ENCODE measurements around a stretch of chr1.

GRCh38 chr1:18918152-18918724 lies 15.9 kb upstream of the ALDH4A1 start:
- PRO-cap, result no peak

- PRO-cap, result no peak
Measured at GRCh38 chr1:18941827-18942259, 14.6 kb downstream of the IFFO2 start.

DNA sequence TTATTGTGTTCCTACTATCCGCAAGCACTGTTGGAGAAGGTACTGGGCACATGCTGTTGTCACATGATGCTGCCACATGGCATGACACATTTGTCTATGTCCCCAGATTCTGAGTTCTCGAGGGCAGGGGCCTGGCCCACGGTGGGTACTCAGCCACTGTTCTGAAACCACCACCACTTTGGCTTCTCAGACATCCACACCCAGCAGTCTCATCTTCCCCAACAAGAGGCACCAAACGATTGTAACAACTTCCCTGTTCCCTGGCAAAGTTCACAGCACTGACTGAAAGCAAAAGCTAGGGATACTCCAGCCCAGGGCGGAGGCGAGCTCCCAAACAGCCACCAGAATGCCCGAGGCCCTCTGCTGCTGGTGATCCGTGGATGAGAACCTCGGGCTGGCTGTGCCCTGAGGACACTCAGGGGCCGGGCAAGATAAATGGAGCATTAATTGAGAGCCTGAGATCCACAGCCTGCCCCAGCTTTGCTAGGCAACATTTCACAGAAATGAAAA lies 9.5 kb downstream of the IFFO2 start:
- PRO-cap, result no peak

GRCh38 chr1:18950402-18951316 lies 5.8 kb downstream of the IFFO2 start:
- PRO-cap, result bidirectional peak, plus-strand start at chr1:18950955, minus-strand start at chr1:18950765

- PRO-cap, result no peak
Measured at GRCh38 chr1:19009608-19010347, 53.3 kb upstream of the IFFO2 start.

DNA sequence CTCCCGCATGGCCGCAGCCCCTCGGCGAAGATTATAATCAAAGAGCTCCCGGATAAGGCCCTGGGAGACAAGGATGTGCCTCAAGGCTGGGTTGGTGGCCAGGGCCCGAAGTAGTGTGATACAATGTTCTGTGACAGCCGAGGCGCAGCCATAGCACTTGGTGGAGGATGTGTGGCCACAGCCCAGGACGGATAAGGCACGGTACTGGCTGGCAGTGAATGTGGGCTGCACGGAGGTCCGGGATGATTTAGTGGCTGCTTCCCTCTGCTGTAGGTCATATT lies 97.6 kb downstream of the UBR4 start:
- PRO-cap, result no peak

DNA sequence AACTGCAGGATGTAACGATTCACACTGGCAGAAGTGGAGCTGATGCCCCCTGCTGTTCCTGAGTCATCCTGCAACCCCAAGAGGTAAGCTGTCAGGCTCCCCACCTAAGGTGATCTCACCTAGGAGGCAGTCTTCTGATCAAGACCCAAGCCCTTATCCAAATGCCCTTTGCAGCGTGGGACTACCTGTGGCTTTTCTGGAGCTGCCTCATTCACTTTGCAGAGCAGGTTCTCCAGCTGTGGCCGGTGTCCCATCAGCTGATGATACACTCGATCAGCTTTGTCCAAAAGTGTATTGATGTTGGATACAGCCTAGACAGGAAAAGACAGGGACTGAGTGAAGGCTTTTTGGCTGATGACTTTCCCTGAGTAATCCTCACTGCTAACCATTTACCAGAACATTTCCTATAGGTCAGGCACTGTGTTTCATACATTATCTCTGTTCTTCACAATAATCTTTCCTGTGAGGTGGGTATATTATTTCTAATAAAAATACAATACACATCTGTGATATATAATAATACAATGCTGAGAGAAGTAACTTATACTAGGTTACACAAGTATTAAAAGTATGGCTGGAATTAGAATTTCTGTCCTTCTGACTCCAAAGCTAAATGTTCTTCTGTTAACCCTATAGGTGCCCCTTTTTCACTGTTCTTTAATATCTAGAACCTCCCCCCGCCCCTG lies 96.2 kb downstream of the UBR4 start:
- PRO-cap, result no peak

- PRO-cap, result no peak
Measured at GRCh38 chr1:19140315-19140957, 69.6 kb downstream of the UBR4 start.

DNA sequence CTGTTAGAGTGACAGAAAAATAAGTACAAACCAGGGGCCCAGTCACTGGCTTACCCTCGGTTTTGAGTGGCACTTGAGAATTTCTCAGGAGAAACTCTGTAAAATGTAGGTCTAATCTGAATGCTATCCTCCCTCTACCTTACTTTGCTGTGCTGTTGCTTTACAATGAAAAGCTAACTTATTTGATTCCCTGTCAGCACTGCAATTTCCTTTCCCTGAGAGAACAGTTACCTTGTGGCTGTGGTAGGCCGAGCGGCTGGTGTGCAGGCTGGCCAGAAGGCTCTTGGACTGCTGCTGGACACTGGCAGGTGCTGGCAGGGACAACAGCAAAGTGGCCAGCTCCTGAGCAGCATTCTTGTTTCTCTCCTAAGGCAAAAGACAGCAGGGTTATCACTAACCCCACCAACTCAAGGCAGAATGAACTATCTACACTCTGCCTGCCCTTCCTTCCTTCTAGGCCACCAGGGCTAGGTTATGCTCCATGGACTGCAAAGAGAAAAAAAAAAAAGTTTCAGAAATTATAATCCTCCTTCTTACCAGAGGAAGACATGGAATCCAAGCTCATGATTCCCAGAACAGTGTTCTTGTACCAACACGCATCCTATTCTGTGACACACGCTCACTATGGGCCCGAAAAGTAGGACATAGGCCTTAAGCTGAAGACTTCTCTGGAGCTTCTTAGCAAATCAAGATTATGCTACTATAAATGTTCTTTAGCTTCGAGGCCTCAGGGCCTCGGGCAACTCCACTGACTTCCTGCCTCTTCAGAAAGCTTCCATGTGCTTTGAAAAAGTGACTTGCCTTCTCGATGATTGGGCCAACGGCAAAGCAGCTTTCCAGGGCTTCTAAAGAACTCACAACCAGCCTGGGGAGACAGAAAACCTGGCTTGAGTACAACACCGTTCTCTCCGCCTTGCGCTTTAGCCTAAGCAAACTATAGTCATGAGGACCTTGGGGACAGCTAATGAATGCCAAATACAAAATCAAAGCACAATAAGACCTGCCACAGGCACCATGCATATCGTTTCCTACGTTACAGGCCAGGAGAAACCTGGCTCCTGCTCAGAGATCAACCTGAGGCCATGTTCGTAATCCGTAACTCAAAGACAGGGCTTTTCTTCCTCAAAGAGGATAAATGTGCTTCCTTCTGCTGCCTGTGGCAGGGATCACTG lies 61.9 kb downstream of the UBR4 start:
- PRO-cap, result no peak

GRCh38 chr1:19180689-19181123 lies 29.4 kb downstream of the UBR4 start:
- PRO-cap, result no peak

- PRO-cap, result no peak
Measured at GRCh38 chr1:19205499-19205944, 4.5 kb downstream of the UBR4 start.

DNA sequence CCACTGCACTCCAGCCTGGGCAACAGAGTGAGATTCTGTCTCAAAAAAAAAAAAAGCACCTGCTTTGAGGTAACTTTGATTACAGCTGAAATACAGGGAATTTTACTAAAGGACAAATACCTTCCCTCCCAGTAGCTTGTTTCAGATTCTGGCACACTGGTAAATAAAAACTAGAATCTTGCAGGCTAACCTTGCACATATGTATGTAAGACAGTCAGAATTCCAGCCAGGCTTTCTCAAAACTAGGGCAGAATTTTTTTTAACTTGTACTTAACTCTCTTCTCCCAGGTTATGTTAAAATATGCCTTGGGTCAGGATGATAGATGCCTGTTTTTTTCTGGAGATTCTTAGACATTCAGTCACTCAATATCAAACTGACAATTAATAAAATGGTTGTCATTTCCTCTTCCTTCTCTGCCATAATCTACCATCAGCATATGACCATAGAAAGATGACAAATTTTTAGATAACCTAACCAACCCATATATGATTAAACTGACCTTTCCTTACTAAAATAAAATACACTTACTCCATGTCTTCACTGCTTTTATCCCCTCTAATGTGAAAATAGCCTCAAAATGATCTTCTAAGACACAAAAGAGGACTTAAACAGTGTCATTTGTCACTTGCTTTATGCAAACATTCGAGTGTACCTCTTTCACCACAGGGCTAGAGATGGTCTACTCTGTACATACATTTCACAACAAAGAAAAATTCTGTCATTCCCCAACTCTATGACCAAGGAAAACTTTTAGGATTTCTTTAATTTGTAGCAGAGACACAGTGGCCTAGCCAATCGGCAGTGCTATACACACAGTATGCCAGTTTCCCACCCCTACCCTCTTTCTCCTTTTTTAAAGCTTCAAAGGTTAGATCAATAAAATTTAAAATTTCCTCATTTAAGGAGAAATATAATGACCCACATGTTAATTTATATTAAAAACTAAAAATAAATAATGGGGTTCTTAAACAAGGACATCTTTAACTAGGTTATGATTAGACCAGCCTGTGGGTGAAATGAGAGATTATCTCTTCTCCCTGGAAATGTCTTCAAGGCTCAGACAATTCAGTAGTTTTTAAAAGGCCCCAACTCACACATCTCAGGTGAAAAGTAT lies 7.8 kb upstream of the UBR4 start:
- PRO-cap, result no peak

- PRO-cap, result no peak
Measured at GRCh38 chr1:19255049-19255597, 3.5 kb downstream of the MRTO4 start.

DNA sequence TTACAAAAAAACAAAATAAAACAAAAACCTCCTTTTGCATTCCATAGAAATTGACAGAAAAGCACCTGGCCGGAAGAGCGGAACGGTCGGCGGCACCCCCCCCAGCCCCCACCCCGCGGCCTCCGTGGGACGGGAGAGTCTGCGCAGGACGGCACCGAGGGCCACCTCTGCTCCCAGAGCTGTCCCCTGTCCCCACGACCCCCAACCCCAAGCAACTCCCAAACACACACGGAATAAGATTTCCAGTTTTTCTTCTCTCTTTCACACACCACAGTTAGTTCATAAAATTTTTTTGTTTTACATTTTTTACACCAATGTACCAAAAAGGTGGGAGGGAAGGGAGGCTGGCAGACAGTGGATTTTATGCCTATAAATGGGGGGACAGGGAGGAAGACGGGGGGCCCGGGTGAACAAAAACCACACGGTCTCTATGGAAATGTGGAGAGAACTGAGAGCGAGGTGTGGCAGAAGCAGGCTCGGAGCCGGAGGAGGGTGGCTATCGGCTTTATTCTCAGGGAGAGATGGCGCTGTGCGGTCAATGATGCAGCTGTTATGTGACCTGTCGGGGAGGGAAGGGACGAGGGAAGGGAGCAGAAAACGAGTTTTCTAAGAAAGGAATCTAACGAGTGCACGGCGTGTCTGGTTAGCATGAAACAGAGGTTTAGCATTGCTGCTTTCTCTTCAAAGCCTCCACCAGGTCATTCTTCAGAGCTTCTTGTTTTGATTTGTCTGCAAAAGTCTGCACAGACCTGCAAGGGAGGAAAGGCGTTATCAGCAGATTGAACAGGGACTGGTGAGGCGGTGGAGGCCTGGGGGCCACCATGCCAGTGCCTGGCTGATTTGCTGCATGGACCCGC lies 27.0 kb downstream of the SLC66A1 start:
- PRO-cap, result no peak

DNA sequence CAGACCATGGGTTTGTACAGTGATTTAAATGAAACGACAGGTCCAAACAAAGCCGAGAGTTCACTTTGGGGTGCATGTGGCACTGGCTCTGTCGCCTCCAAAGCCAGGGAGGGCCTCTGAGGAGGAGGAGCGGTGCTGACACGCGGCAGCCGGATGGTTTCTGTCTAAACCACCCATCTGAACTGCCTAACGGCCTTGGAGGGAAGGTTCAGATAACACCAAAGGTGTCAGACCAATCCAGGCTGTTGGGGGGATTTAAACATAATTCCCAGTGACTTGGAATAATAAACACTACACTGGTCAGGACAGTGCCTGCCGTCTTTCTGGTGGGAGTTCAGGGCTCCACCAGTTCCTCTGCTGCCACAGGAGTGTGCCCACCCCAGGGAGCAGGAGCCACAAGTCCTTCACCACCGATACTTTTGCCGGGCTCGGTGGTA lies 78.1 kb downstream of the SLC66A1 start:
- PRO-cap, result no peak

GRCh38 chr1:19410575-19411012 lies 74.7 kb downstream of the CAPZB start:
- PRO-cap, result no peak

GRCh38 chr1:19426215-19426741 lies 59.1 kb downstream of the CAPZB start:
- PRO-cap, result no peak

- PRO-cap, result unidirectional peak, minus-strand start at chr1:19448904
Measured at GRCh38 chr1:19448375-19449457, 36.6 kb downstream of the CAPZB start.

DNA sequence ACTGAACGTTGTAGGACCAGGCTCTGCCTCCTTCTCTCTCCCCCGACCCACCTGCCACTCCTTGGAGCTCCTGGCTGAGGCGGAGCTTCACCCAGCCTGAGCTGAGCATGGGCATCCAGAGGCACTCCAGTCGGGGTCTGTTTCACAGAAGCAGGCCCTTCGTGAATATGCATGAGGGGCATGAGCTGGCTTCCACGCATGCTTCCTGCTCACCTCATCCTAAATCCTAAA lies 24.1 kb downstream of the CAPZB start:
- PRO-cap, result no peak

DNA sequence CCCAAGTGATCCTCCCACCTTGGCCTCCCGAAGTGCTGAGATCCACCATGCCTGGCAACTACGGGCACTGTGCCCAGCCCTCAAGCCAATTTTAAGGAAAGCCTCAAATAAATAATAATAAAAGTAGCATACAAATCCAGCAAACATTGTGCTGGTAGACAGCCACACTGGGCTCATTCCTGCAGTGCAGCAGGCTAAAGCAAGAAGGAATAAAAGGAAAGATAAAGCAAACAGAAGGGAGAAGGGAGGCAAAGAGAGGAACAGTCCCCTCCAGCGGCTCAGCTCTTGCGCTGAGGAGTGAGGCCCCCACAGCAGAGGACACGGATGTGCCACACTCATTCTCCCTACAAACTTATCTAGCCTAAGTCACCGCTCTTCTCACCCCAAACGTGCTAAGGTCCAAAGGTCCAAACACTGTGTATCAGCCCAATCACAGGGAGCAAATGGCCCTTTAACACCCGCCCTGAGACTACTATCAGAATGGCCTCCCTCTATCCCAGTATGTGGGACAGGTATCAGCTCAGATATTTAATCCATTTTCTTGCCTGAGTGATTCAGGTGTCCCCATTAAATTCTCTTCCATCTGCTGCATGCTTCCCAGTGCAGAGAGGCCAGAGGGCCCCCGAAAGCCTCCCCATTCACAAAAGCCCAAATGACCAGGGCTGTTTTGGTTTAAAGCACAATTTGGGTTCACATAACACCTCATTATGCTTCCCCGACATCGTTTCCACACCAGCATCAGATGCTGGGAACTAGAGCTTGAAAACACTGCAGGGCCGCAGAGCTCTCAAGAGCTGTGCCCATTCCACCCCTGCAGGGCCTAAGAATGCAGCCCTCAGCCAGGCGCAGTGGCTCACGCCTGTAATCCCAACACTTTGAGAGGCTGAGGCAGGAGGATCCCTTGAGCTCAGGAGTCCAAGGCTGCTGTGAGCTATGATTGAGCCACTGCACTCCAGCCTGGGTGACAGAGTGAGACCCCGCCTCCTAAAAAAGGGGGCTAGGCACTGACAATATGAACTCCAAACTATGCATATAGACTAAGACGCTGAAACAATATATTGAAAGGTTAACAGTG lies 17.9 kb downstream of the CAPZB start:
- PRO-cap, result no peak

Measured in pulmonary lymph node (tissue), 1 donor.